Monocyte (primary cell): ENCODE results near the genes COX5B, C2orf92, TMEM131 and CNGA3.

DNA sequence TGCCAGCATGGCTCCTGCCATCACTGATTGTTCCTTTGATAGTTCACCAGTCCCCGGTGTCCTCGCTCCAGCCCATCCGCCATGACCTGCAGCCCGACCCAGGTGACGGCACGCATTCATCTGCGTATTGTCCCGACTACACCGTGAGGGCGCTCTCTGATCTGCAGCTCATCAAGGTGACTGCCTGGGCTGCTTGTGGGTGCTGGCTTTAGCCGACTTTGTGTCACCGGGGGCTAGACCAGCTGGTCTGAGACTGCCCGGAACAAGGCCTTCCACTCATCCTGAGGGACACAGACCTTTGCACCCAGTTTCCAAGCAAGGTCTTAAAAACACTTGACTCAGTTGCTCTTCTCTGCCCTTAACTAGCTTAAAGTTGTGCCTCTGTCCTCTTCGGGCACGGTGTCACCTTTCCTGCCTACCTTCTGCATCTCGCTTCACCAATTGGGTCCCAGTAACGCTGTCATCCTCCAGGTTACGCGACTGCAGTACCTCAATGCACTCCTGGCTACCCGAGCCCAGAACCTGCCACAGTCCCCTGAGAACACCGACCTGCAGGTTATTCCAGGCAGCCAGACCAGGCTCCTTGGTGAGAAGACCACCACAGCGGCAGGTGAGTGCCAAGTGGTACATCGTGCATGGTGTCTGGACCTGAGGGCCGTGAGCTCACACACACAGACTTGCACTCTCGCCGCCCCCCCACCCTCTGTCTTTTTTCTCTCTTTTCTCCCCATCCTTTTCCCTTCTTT is 12.6 kb downstream of the CNNM3 start:
- PRO-cap, 2 experiments, result no peak in any of the 2 experiments

DNA sequence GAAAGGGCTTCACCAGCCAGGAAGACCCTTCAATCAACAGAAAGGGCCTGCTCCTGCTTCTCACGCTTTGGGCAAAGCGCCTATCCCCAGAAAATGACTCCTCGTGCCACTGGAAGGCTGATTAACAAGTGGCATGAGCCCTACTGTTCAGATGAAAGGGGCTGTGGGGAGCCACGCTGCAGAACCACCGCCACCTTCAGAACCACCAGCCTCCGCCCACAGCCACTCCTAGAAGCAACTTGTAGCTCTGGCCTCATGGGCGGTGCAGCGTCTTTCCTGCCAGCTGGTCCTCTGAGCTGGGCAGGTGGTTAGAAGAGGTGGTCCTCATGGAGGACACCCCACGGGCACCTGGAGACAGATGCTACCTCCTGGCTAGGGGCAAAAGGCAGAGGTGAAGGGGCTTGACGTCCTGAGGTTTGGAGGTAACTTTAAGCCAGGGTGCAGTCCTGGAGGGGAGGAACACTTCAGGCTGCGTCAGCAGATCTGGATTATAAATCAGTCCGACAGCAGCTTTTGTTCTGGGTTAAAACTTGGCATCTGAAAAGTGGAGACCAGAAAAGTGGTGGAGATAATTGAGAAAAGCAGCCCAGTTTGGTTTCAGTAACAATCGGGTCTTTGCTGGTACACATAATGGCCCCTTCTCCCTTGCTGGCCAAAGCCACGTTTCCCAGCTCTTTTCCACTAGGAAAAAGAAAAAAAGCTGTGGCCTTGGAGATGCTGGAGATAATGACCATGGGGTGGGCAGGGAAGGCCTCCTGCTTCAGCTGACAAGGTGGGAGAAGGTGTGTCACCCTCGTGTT is 935 bp upstream of the SEMA4C start:
- PRO-cap, 2 experiments, result no peak in any of the 2 experiments

DNA sequence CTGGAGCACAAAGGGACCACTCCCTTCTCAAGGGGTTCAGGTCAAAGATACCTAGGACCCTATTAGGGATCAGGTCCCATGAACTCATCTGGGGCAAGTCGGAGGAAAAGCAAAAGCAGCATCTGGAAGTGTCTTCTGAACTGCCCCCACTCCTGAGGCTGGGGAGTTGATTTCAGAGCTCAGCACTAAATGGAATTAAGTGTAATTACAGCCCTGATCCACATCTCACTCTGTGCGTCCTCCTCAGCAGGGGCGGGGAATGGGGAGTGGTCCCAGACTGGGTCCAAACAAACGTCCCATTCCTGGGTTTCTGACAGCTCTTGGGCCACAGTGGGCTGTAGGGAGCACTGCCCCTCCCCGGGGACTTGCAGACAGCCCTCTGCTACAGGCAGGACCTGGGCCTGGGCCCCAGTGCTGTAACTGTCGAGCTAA is 5.5 kb upstream of the SEMA4C start:
- PRO-cap, 2 experiments, result no peak in any of the 2 experiments

DNA sequence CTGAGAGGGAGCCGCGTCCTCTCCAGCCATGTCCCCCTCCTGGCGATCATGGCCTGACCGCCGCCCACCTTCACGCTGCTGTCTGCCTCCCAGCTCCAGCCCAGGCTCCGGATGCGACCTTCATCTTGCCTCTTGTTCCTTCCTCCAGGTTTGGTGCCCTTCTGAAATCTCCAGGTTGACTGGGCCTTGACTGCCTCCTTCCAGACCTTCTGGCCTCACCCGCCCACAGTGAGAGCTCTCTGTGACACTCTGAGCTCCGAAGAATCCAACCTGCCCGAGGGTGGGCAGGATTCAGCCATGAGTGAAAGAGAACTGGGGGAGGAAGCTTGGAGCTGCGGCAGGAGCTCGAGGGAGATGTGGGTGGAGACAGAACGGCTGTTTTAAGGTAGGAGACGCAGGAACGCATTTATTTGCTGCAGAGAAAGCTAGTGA is 42.8 kb upstream of the SEMA4C start:
- PRO-cap, 2 experiments, result no peak in any of the 2 experiments

DNA sequence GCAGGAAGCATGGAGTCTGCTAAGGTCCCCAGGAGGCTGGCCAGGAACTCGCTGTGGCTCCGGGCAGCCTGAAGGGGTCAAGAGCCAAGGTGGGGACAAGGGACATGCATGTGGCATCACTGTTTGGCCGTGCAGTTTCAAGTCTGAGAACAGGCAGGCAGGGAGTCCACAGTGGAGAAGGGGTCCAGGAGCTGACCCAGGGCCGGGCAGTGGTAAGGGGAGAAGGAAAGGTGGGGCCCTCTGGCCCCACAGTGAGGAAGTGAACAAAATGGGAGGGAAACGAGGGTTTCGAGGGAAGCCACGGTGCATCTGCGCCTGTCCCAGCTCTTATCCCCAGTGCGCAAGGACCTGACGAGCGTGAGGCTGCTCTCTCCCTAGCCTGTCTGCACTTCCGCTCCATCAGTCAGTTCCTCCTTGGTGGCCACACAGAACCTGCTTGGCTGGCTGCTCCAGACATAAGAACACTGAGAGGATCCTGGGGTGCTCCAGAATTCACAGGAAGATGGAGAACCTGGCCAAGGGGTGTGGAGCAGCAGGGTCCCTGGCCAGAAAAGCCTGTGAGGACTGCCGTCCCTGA is 43.5 kb upstream of the SEMA4C start:
- PRO-cap, 2 experiments, result peak in 2 of 2 experiments; most common plus-strand start position 406 of the sequence (in 2)

- PRO-cap, 2 experiments, result no peak in any of the 2 experiments
Measured at GRCh38 chr2:96913824-96914360, 44.0 kb upstream of the SEMA4C start.

- PRO-cap, 2 experiments, result no peak in any of the 2 experiments
Measured at GRCh38 chr2:97095295-97095801, 666 bp upstream of the FAHD2B start.

DNA sequence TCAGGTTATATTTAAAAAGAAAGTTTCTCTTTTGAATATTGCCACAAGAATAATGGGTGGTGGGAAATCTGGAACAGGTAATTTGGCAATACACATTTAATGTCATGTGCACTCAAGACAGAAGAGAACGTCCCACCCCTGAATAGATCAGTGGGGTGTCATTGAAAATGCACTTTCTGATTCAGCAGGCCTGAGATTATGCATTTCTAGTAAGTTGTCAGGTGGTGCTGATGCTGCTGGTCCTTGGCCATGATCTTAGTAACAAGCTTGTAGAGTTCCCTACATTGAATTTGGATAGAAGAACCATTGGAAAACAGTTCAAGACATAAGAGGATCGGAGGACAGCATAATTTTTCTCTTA is 70.6 kb downstream of the ANKRD36 start:
- PRO-cap, 2 experiments, result no peak in any of the 2 experiments

- PRO-cap, 2 experiments, result no peak in any of the 2 experiments
Measured at GRCh38 chr2:97211394-97212485, 98.8 kb downstream of the ANKRD36 start.

GRCh38 chr2:97547594-97547907 is 42.1 kb downstream of the ANKRD36B start:
- PRO-cap, 2 experiments, result no peak in any of the 2 experiments

GRCh38 chr2:97619105-97619599 is 26.7 kb upstream of the COX5B start:
- PRO-cap, 2 experiments, result peak in 2 of 2 experiments; most common minus-strand start chr2:97619288 (in 2)

DNA sequence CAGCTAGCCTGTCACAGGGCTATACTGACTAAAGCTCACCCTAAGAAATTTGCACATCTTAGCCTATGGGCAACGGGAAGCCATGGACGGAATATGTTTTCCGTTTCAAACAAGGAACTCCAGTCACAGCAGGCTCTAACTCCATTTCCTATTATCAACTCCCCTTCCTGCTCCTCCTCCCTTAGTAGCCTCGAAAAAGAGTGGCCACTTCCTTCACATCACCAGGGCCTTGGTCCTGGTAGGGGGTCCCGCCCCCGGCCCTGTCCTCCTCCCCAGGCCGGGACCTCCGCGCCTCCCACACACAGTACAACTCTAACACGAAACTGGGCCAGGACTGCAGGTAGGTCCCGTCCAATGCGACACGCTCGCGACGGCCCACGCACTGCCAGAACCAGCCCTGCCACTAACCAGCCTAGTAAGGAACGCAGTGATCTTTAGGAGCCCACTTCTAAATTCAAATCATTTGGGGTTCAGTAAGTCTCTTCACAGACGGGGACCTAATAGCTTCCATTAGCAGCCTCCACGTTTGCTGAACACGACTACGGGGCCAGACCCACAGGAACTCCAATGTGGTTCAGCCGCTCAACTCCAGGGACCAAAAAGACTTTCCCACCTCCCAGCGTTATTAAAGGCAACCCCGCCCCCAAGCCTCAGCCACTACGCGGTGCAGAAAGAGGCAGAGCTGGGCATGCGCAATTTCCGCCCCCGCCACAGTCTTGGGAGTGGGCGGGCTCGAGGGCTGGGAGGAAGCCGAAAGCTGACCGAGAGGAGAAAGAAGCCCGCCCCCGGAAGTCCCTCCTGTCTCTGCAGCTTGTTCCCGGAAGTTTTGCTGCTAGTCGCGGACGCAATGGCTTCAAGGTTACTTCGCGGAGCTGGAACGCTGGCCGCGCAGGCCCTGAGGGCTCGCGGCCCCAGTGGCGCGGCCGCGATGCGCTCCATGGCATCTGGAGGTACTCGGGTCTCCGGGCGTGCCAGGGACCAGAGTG is at the start of gene COX5B:
TSS of gene COX5B (plus strand) at position 823 of the 986 bp plus-strand sequence.
- PRO-cap, 2 experiments, result peak in 2 of 2 experiments; most common plus-strand start position 835 of the sequence (in 2); most common minus-strand start position 311 of the sequence (in 2)

GRCh38 chr2:97669372-97669950 is at the start of gene C2orf92:
Gene C2orf92 (plus strand): TSS chr2:97669713.
- PRO-cap, 2 experiments, result no peak in any of the 2 experiments

DNA sequence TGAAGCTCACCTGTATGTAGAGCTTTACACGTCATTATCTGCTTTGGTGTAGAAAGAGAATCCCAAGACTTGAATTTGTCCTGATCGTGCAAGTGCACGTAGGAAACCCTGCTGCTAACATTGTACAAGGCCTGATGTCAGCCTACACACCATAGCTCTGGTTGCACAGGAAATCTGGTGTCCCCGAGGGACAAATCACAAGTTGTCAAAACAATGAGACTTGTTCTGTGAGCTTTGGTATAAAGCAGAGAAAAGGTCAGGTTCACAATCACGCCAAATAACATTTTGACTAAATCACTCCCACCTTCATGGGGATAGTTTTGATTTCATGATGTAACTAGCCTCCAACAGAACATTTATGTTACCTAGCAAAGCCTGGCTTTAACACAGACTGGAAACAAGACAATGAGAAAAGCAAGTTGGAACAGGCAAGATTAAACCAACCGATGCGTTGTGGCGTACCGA is 41.4 kb downstream of the ZAP70 start:
- PRO-cap, 2 experiments, result no peak in any of the 2 experiments

GRCh38 chr2:97995760-97996476 is at the start of gene TMEM131:
Gene TMEM131 (minus strand): TSS chr2:97995948.
- PRO-cap, 2 experiments, result peak in 2 of 2 experiments; most common plus-strand start chr2:97996030 (in 1); most common minus-strand start chr2:97995922 (in 2)

- PRO-cap, 2 experiments, result peak in 2 of 2 experiments; most common minus-strand start chr2:98021504 (in 2)
Measured at GRCh38 chr2:98021089-98021675, 25.4 kb upstream of the TMEM131 start.

DNA sequence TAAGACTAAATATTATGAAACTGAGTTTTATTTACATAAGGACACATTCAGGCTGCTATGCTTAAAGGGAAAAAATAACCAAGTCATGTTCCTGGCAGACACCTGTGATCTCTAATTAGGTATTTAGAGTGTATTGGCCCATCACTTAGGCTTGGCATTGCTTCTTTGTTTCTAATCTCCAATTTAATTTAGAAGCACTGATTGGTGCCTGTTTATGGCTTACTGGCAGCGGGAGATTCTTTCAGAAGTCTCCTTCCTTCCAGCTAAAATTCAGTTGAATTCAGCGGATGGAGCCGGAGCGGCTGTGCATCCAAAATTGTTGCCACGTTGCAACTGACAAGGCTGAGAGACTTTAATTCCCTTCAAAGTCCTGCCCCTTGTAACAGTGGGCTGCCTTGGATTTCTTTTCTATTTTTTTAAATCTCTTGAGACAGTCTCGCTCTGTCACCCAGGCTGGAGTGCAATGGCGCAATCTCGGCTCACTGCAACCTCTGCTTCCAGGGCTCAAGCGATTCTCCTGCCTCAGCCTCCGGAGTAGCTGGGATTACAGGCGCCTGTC is 66.6 kb downstream of the VWA3B start:
- PRO-cap, 2 experiments, result no peak in any of the 2 experiments

- PRO-cap, 2 experiments, result no peak in any of the 2 experiments
Measured at GRCh38 chr2:98245117-98245737, 101.0 kb upstream of the CNGA3 start.

DNA sequence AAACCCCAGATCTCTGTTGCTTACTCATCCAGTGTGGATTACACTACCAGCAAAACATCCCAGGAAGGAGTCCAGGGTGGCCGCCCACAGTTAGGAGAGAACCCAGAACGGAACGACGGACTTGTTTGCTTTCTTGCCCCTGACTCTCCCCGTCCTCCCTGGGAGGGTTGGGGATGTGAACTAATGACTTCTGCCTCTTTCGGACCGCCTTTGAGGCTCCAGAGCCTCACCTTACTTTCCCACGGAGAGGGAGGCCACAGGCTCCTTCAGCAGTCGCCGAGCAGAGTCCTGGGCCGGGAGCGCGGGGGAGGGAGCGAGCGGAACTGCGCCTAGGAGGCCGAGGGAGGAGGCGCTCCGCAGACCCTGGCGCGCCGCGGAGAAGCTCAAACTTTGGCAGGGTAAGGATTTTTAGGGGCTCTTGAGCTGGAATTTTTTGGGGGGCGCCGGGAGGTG is at the start of gene CNGA3:
TSS of gene CNGA3 (plus strand) at position 320 of the 453 bp plus-strand sequence.
- PRO-cap, 2 experiments, result no peak in any of the 2 experiments

- PRO-cap, 2 experiments, result no peak in any of the 2 experiments
Measured at GRCh38 chr2:98566017-98566575, 42.2 kb downstream of the COA5 start.